Hair follicle dermal papilla cell (primary cell): ENCODE measurements around a stretch of chr1.

GRCh38 chr1:212635529-212636208, 11.4 kb downstream of the GARIN4 start:
- CAGE, long polyA plus RNA: no peak

GRCh38 chr1:212657847-212658109, 33.5 kb downstream of the GARIN4 start:
- CAGE, long polyA plus RNA: no peak

- CAGE, long polyA plus RNA: no peak
Measured at GRCh38 chr1:212665112-212665834, 34.4 kb downstream of the BATF3 start.

DNA sequence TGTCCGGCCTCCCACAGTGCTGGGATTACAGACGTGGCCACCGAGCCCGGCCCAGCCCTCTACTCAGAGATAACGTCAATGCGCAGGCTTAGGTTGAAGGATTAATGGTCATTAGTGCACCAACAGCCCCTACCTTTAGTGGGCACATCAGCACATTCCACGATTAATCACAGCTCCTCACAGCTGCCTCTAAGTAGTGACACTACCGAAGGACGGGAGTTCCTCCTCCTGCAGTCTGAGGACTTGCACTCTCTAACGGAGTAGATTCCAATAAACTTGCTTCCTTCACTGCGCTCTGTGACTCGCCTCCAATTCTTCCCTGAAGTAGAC, 477 bp upstream of the FLVCR1 start:
- CAGE, long polyA plus RNA: no peak

GRCh38 chr1:212979204-212979846, 29.0 kb downstream of the VASH2 start:
- CAGE, long polyA plus RNA: no peak

DNA sequence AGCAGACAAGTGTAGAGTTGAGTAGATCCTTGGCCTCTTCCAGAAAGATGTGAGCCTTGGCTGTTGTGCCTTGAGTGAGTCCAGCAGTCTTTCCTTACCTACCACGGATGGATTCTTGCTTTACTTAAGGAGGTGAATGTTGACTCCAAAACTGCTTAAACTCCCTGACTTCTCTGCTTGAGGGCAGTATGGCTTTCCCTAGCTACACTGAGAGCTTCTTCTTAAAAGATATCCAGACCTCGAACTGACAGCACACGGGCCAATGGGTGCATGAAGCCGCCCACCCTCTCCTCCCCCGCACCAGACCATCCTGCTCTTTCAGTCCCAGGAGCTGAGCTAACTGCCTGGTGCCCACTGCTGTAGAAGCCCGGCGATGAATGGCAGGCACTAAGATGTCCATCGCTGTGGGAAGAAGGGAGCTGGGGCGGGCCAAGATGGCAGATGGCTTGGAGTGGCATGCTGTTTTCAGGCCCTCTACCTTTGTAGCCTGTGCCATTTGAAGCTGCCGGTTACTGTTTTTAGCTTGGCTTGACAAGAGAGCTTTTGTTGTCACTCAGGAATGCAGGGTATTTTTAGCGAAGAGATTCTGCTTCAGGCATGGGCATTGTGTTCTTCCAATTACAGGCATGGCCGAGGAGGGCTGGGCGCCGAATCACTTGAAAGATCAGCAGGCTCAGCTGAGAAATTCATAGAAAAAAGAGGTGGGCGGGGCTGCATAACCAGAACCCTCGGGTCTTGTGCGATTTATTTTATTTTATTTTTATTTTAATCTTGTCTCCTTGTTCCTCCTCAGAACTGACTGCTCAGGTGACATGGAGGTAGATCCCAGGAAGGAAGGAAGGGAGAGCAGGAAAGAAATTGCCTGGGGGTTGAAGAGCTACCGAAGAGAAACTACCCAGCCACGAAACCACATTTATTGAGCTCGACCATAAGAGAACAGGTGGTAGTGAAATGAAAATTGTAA, 348.6 kb downstream of the RPS6KC1 start:
- CAGE, long polyA plus RNA: no peak

GRCh38 chr1:213977452-213977972, 10.3 kb upstream of the PROX1 start:
- CAGE, long polyA plus RNA: no peak

- CAGE, long polyA plus RNA: no peak
Measured at GRCh38 chr1:214126557-214127294, 139.0 kb downstream of the PROX1 start.

DNA sequence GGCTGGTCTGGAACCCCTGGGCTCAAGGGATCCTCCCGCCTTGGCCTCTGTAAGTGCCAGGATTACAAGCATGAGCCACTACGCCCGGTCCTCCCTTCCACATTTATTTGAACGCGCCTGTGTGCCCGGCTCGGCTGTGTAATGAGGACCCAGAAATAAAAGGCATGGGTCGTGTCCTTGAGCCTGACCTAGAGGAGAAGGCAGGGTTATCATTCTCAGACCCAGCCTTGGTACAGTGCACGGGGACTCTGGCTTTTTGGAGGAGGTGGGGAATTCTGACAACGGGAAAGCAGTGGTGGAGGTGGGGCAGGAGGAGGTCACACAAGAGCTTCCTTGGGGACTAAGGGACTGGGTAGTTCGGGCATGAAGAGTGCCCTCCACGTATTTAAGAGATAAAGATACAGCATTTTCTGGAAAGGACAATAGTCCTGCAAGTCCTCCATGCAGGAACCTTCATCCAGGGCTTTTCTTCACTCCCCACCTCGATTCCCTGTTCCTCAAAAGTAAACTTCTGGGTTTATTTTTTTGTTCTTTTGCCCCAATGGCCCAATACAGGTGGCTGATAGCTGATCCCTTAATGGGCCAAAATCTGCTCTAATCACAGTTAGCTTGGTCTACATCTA, 989 bp downstream of the CENPF start:
- CAGE, long polyA plus RNA: no peak

DNA sequence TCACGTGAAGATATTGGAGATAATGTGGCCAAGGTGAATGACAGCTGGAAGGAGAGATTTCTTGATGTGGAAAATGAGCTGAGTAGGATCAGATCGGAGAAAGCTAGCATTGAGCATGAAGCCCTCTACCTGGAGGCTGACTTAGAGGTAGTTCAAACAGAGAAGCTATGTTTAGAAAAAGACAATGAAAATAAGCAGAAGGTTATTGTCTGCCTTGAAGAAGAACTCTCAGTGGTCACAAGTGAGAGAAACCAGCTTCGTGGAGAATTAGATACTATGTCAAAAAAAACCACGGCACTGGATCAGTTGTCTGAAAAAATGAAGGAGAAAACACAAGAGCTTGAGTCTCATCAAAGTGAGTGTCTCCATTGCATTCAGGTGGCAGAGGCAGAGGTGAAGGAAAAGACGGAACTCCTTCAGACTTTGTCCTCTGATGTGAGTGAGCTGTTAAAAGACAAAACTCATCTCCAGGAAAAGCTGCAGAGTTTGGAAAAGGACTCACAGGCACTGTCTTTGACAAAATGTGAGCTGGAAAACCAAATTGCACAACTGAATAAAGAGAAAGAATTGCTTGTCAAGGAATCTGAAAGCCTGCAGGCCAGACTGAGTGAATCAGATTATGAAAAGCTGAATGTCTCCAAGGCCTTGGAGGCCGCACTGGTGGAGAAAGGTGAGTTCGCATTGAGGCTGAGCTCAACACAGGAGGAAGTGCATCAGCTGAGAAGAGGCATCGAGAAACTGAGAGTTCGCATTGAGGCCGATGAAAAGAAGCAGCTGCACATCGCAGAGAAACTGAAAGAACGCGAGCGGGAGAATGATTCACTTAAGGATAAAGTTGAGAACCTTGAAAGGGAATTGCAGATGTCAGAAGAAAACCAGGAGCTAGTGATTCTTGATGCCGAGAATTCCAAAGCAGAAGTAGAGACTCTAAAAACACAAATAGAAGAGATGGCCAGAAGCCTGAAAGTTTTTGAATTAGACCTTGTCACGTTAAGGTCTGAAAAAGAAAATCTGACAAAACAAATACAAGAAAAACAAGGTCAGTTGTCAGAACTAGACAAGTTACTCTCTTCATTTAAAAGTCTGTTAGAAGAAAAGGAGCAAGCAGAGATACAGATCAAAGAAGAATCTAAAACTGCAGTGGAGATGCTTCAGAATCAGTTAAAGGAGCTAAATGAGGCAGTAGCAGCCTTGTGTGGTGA, 42.6 kb downstream of the CENPF start:
- CAGE, long polyA plus RNA: no peak

DNA sequence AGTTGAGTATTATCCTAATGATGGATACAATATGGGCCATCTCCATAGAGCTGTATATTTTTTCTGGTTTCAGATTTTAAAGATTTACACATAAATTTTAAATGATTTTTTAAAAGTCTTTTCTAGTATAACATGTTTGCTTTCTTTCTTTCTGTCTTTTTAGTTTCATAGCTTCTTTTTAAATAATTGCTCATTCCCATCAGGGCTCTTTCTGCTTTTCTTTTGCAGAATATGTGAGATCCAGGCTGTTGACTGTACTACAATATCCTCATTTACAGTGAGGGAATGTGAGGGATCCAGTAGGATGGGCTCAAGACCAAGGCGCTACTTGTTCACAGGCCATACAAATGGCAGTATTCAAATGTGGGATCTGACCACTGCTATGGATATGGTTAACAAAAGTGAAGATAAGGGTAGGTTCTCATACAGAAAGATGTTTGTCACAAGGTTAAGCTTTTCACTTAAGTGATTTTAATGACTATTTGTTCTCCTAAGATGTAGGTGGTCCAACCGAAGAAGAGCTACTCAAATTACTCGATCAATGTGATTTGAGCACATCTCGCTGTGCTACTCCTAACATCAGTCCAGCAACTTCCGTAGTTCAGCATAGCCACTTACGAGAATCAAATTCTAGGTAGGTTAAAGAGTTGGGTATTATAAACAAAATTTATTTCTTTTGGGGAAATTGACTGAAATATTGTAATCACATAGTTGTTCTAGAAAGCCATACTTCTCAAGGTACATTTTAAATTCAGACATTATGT, 51.7 kb downstream of the KCTD3 start:
- CAGE, long polyA plus RNA: no peak

- CAGE, long polyA plus RNA: no peak
Measured at GRCh38 chr1:216182890-216183559, 240.2 kb downstream of the USH2A start.

DNA sequence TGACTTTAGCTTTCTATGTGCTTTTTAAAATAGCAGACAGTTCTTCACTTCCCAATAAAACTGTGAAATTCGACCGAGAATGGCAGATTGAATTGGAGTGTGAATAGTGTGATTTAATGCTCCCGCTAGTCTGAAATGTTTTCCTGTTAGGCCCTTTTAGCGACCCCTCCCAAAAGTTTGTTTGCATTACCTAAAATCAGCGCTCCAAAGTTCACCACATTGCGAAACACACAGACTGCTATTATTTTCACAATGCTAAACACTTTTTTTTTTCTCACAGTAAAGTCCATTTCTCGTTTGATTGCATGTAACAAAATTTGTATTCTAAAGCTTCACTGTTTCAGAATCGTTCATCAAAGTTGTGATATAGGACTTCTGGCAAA, 76.3 kb upstream of the USH2A start:
- CAGE, long polyA plus RNA: no peak

DNA sequence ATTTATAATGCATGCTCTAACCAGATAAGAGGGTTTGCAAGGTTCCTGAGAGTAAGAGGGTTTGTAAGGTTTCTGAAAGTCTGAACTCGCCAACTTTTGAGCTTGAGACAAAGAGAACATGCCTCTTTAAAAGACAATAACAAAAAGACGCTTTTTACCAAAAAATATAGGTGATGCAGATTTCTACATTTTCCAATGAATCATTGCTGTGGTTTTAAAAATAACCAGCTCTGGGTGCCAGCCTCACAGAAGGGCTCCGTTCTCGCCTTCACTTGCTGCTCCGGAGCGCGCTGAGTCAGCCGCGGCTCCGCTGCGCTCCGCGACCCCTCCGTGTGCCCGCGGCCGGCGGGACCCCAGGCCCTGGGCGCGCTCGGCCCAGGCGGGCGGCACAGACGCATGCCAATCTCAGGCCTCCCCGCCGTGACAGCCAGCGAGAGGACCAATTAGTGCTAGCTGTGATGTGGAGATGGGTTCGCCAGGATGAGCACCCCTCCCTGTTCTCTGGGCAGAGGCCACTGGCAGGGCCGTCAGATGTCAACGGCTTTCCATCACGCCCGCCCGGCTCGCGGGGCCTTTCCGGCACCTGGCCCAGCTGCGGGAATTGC, 293.7 kb downstream of the SPATA17 start:
- CAGE, long polyA plus RNA: no peak

GRCh38 chr1:218348093-218348429, 2.9 kb downstream of the TGFB2 start:
- CAGE, long polyA plus RNA: no peak

GRCh38 chr1:218351242-218351999, 6.3 kb downstream of the TGFB2 start:
- CAGE, long polyA plus RNA: no peak

- CAGE, long polyA plus RNA: no peak
Measured at GRCh38 chr1:219398775-219399304, 214.1 kb downstream of the ZC3H11B start.

GRCh38 chr1:219403792-219404335, 209.0 kb downstream of the ZC3H11B start:
- CAGE, long polyA plus RNA: no peak

DNA sequence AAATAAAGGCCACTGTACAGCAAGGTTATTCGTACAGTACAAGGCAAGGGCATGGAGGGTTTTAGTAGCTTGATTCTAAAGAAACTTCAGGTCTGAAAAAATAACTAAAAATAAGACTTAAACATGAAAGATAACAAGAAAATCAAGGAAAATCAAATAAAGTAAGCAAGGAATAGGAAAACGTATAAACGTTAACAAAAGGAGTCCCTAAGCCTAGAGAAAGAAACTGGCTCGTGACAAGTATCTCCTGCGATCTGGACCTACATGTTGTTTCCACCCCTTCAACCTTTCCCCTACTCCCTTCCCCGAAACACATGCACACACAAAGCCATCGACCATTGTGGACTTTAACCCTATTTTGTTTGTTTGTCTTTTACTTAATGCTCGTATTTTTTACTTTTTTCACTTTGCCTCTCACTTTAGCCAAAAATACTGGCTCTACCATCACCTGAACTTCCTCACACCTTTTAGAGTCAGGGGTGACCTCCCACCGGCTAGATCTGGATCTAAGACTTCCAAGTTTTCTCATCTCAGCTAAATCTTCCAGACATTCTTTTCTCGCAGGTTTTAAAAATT, 26.6 kb upstream of the SLC30A10 start:
- CAGE, long polyA plus RNA: no peak

GRCh38 chr1:220045373-220045920, 858 bp downstream of the EPRS1 start:
- CAGE, long polyA plus RNA: no peak